ENCODE measurements around a stretch of chr7.

DNA sequence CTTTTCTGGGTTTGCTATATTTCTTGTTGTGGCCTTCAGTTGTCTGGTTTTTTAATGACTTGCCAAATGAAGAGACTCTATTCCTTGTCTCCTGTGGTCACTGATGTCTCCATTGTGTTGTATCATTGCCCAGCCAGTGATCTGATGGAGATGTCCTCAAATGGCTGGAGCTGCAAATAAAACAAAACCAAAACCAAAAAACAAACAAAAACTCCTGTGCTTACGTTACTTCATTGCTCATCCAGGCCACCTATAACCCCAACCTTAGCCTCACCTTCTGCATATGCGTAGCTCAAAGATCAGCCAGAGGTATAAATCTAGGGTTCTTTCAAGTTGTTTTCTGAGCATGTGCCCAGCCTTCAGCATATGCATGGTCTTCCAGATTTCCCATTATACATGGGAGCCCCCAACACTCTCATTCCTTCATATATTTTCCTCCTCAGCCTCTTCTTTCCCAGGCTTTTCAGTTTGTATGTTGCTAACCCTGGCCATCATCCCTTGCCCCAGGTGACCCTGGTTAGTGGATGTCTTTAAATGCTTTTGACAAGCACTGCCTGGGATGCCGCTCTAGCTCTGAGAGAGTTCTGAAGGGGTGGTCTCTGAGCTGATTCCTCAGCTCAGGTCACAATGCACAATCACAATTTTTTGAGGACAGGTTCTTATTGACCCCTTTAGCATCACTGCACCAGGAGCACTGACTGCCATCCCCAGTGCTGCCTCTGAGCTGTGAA lies 5.3 kb downstream of the RBM33 start:
- PRO-cap, result no peak
- RAMPAGE, long total RNA, 4 experiments, result no peak in any of the 4 experiments

DNA sequence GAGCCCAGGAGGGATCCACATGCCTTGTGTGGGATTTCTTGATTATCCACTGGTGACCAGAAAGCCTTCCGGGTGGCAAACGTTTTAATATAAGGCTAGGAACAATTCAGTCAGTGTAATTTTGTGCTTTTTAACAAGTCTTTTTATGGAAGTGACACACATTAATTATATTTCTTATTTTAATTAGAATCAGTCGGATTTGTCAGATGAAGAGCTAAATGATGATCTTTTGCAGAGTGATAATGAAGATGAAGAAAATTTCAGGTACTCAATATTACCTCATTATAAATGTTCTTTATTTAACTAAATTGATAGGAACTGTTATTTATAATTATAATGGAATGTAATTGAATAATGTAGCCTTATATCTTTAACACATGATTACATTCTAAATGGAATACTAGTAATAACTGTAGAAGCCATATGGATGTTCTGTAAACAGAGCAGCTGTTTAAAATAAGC lies 34.0 kb downstream of the RBM33 start:
- PRO-cap, result no peak
- RAMPAGE, long total RNA, 4 experiments, result start-site peak on the plus strand in 1 of 4 experiments, centred at position 217 of the sequence, 57 reads per replicate

- PRO-cap, result no peak
- RAMPAGE, long total RNA, 4 experiments, result no peak in any of the 4 experiments
Observed at GRCh38 chr7:155804163-155804809, 8.0 kb downstream of the SHH start.

GRCh38 chr7:155917131-155917764 lies 105.0 kb upstream of the SHH start:
- PRO-cap, result no peak
- RAMPAGE, long total RNA, 4 experiments, result no peak in any of the 4 experiments

GRCh38 chr7:155922245-155922706 lies 110.0 kb upstream of the SHH start:
- PRO-cap, result no peak
- RAMPAGE, long total RNA, 4 experiments, result no peak in any of the 4 experiments

DNA sequence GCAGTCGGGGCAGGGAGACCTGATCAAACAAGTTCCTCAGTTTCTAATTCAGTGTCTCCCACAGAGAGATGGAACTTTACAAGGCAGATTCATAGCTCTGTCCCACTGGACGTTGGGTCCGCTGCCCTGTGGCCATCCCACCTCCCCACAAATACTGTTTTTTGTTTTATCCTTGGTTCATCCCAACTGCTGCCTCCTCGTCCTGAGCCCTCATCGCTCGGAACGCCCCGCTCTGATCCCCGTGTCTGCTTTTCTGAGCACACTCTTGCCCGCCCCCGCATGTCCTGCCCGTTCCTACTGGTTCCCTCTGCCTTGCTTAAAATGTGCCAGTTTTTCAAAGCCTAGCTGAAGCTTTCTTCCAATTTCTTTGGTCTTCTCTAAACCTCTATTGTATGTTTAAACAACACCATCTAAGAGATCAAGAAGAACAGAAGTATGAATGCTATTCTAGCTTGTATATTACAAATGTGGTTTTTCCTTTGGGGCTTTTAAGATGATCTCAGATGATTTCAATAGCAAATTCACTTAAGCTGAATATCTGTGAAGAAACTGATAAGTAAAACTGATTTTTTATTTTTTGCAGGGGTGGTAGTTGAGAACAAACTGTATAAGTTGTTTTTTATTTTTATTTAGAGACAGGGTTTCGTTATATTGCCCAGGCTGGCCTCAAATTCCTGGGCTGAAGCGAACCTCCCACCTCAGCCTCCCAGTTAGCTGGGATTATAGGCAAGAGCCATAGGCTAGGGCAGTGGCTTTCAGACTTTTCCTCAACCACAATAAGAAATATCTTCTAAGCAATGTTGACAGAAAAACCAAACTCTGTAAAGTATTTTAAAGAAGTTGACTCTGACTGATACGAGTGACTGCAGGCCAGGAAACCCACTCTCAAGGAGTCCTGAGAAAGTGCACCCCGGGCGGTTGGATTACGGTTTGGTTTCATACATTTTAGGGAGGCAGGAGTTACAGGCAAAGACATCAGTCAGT lies 19.6 kb downstream of the RNF32 start:
- PRO-cap, result no peak
- RAMPAGE, long total RNA, 4 experiments, result no peak in any of the 4 experiments

DNA sequence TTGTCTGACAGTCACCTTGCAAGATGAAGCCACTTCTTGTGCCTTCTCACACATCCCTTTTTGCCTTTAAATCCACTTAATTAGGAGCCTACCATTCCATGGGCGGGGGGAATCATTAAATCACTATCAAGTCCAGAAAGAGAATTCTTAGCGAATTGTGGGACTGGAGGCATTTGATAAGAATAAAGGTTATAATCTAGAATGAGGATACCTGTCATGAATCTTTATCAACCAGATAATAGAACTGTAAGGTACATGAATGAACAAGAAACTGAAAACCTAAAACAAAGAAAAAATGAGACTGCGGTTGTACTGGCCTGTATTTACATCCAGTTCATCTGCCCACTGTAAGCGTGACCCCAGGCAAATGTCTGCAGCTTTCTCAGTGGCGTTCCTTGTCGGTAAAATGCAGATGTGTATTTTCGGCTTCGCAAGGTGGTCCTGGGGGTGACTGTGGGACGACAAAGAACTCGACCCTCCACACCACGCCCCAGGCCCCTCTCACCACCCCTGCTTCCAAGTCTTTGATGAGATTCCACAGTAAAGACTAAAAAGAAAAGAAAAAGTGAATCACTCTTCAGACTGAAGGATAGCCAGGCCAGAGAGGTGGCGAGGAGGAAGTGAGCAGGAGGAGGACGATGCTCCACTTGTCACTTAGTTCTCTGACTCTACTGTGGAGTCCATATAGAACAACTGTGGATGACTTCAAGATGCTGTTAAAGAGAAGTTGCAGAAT lies 38.4 kb downstream of the RNF32 start:
- PRO-cap, result no peak
- RAMPAGE, long total RNA, 4 experiments, result start-site peak on the minus strand in 1 of 4 experiments, centred at position 590 of the sequence, 21 reads per replicate

- PRO-cap, result bidirectional peak, plus-strand start at chr7:156892799, minus-strand start at chr7:156892698
- RAMPAGE, long total RNA, 4 experiments, result no peak in any of the 4 experiments
Observed at GRCh38 chr7:156891873-156892891, 801 bp downstream of the LMBR1 start.

GRCh38 chr7:157000458-157000994 lies 9.9 kb downstream of the MNX1 start:
- PRO-cap, result no peak
- RAMPAGE, long total RNA, 4 experiments, result no peak in any of the 4 experiments

DNA sequence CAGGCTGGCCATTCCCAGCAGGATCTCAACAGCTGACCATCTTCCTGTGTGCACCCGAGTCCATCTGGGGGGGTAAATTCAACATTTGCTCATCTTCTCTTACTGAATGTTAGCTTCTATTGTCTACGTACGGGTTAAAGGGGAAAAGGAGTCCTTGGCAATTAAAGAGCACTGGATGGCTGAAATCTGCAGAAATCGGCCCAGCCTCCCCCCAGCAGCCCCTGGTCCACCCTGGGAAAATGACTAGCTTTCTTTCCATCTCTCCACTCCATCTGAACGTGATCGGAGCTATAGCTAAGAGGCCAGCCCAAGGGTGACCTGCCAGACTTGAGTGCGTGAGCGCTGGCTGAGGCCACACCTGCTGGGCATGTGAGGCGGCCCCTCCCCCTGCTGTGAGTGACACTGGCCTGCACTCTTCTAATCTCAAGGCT lies 12.1 kb upstream of the MNX1 start:
- PRO-cap, result unidirectional peak, minus-strand start at position 274 of the sequence
- RAMPAGE, long total RNA, 4 experiments, result no peak in any of the 4 experiments

GRCh38 chr7:157247785-157248267 lies 89.0 kb upstream of the DNAJB6 start:
- PRO-cap, result no peak
- RAMPAGE, long total RNA, 4 experiments, result no peak in any of the 4 experiments

DNA sequence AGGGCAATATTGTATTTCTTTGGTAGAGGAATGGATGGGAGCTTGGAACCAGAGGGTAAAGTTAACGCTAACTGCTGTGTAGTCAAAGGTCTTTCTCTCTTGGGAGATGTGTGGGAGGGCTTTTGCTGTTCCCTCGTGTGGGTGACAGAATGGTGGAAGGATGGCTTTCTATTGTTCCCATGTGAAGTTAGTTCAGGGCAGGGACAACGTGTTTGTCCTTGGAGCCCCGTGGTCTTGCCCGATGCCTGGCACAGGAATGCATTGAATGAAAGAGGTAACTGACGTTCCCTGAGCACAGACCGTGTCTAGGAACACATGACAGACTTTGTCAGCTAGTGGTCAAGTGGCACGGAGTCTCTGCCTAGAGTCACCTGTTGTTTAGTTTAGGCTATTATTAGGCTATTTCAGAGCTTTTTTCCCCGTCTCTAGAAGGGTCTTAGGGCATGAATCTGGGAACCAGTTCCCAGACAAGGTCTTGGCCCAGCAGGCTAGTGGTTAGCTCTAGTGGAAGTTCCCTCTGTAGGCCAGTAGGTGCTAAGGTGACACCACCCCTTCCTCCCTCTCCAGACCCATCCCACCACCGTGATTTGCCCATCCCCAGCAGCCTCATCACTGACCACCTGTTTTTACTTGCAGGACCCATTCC lies 21.2 kb downstream of the DNAJB6 start:
- PRO-cap, result no peak
- RAMPAGE, long total RNA, 4 experiments, result no peak in any of the 4 experiments

DNA sequence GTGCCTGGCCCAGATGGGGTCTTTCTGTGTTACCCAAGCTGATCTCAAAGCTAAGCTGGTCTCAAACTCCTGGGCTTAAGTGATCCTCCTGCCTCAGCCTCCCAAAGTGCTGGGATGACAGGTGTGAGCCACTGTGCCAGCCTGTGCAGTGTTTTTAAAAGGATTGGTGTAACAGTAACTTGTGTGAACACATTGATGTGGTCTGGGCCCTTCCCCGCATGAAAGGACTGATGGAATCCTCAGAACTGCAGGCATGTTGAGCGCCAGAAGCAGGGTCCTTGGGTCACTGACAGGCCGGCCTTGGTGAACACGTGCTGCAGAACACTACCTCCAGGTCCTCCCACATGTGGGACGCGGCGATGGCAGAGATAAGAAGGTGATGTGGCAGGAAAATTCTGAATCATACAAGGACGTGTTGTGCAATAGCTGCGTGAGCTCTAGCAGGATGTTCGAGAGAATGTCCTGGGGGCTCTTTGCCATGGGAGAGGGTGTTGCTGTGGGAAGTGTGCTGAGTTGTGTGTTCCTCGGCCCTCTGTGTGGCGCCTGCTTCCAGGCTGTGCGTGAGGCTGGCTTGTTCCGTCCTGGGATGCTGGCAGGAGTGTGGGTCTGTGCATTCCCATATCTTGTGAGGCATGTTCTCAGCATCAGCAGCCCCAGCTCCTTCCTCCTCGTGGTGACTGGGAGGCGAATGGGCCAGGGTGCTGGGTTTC lies 68.1 kb downstream of the DNAJB6 start:
- PRO-cap, result no peak
- RAMPAGE, long total RNA, 4 experiments, result no peak in any of the 4 experiments

DNA sequence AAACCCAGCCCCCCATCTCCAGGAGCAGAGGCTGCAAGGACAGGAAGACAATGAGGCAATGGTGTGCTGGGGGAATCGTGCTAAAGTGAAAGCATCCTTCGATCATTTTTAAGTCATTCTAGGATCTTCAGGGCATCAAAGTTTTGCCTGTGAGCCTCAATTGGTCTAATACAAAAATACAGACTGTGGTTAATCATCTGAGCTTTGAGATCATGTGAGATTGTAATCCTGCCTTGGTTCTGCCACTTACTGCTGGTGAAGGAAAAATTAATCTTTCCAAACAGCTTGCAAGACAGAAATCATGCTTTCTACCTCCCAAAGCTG lies 166.5 kb downstream of the DNAJB6 start:
- PRO-cap, result no peak
- RAMPAGE, long total RNA, 4 experiments, result no peak in any of the 4 experiments

DNA sequence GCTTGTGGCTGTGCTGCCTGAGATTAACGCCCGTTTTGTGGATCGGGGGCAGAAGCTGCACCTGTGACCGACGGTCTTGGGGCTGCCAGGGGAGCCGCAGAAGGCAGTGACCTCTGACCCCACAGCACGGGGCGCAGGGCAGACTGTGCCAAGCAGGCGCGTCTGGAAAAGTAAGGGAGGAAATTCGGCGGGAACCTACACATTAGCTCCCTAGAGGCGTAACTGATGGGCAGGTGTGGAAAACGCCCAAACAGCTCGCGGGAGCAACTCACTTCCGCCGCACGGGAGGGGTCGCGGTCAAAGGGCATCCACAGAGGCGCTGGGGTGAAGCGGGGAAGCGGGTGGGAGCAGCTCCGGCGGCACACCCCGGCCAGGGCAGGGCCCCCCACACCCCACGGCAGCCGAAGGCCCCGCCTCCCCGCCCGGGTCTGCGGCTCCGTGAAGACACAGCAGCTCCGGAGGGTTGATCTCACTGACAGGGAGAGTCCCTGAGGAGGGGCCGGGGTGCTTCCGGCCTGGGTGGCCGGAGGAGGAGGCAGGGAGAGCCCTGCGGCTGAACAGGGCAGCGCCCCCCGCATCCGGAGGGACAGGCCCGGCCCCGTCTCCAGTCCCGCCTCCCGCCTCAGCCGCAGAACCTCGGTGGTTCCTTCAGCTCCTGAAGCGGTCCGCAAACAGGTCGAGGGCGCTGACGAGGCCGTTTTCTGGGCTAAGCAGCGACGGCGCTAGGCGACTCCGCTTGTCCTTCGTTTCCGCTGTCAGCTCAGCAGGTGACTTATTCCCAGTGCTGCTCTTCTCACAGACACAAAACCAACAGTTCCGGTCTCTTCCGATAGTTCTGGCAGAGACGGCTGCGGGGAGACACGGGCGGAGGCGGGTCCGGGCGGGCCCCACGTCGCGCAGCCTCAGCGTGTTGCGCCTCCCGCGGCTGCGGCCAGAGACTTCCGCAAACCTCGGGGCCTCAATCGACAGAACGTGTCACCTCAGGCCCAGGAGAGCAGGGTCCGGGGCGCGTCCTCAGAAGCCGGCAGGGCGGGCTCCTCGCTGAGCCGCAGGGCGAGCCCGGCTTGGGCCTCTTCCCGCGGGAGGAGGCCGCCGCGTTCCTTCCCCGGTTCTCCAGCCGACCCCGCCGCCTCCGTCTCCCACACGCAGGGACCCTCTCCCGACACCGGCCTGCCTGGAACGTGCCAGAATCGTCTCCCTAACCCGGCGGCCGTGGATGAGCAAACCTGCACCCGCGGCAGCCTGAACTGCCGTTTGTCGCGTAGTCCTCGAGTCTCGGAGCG lies 276.2 kb downstream of the DNAJB6 start:
- PRO-cap, result bidirectional peak, plus-strand start at position 832 of the sequence, minus-strand start at position 808 of the sequence
- RAMPAGE, long total RNA, 4 experiments, result start-site peak on the minus strand in 1 of 4 experiments, centred at position 819 of the sequence, 5 reads per replicate

GRCh38 chr7:157613806-157614337 lies 277.1 kb downstream of the DNAJB6 start:
- PRO-cap, result no peak
- RAMPAGE, long total RNA, 4 experiments, result no peak in any of the 4 experiments

GRCh38 chr7:157827125-157827529 lies 490.3 kb downstream of the DNAJB6 start:
- PRO-cap, result no peak
- RAMPAGE, long total RNA, 4 experiments, result no peak in any of the 4 experiments

DNA sequence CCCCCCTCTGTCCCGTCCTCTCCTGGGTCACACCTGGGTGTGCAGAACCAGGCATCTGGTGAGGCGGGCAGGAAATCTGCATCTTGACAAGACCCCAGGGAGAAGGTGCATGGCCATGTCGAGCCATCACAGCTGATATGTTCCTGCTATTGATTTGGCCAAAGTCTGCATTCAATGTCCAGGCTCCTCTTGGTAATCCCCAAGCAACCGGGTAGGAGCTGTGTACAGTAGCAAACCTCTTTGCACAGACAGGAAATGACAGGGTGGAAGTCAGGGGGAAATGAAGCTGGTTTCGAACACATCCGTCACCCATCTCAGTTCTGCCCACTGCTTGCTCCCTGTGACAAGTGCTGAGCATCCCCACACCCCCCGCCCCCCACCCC lies 554.2 kb downstream of the DNAJB6 start:
- PRO-cap, result no peak
- RAMPAGE, long total RNA, 4 experiments, result no peak in any of the 4 experiments

DNA sequence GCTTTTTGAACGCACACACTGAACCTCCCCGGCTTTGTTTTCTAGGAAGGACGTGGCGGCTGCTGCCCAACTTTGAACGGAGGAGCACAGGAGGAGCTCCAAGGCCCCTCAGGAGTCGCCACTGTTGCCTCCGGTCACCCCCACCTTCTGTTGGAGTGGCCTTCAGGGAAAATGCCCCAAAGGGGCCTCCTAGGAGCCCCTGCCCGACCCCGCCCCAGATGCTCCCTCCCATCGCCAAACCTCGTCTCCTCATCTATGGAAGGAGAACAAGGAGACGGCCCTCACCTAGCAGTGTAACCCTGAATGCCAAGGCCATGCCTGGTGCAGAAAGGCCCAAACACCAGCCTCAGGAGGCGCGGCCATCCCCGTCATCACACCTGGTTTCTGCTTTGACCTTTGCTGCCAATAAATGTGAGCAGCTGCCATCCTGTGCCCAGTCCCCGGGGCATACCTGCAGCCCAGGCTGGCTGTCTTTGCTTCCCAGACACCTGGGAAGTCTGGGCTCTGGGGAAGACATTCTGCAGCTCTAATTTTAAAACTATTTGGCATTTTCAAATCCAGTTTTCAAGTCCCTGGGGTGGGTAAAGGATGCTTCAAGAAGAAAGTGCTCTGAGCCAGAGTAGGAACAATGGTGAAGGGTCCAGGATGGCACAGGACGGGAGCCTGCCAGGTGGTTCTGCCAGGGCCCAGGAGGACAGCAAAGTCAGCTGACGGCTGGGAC lies 318.5 kb downstream of the PTPRN2 start:
- PRO-cap, result unidirectional peak, plus-strand start at position 436 of the sequence
- RAMPAGE, long total RNA, 4 experiments, result no peak in any of the 4 experiments

- PRO-cap, result no peak
- RAMPAGE, long total RNA, 4 experiments, result no peak in any of the 4 experiments
Observed at GRCh38 chr7:158325992-158326437, 261.6 kb downstream of the PTPRN2 start.